Osteoblast (primary cell): ENCODE measurements around a stretch of chr7.

GRCh38 chr7:115094-115394 is 77.3 kb upstream of the FAM20C start:
- CAGE, long polyA plus RNA: no peak
- RRBS: no CpG with 5 or more reads among the region's 4 CpGs

DNA sequence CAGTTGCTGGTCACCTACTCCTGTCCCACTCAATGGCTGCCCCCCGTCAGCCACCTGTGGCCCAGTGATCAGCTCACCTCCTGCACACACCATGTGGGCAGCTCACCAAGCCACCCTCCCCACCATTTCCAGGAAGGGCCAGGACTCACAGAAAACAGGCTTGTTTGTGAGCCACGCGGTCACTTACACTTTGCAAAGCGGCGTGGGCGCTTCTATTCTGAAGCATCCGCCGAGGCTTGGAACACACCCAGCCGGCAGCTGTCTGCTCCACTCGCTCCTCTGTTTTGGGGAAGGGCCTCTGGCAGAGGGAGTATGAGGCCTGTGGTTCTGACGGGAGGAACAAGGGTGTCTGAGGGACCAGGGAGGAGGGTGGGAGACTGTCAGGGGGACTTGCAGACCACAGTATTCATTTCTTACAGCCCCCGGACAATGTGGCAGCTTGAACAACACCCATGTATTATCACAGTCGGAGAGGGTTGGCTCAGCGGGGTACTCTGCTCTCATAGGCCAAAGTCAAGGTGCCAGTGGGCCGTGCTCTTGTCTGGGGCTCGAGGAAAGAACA is 60.6 kb upstream of the FAM20C start:
- CAGE, long polyA plus RNA: no peak
- RRBS: no CpG with 5 or more reads among the region's 16 CpGs

- CAGE, long polyA plus RNA: no peak
- RRBS: no CpG with 5 or more reads among the region's 4 CpGs
Observed at GRCh38 chr7:155431-156058, 36.8 kb upstream of the FAM20C start.

- CAGE, long polyA plus RNA: no peak
- RRBS: no CpG with 5 or more reads among the region's 11 CpGs
Observed at GRCh38 chr7:188107-188407, 4.3 kb upstream of the FAM20C start.

- CAGE, long polyA plus RNA: no peak
- RRBS: 0% methylated on average over 5 of the region's 37 CpGs
Observed at GRCh38 chr7:193861-194944, 1.8 kb downstream of the FAM20C start.

GRCh38 chr7:195476-196025 is 3.2 kb downstream of the FAM20C start:
- CAGE, long polyA plus RNA: no peak
- RRBS: 43% methylated on average over 10 of the region's 35 CpGs

GRCh38 chr7:212969-213605 is 20.7 kb downstream of the FAM20C start:
- CAGE, long polyA plus RNA: no peak
- RRBS: no CpG with 5 or more reads among the region's 16 CpGs

DNA sequence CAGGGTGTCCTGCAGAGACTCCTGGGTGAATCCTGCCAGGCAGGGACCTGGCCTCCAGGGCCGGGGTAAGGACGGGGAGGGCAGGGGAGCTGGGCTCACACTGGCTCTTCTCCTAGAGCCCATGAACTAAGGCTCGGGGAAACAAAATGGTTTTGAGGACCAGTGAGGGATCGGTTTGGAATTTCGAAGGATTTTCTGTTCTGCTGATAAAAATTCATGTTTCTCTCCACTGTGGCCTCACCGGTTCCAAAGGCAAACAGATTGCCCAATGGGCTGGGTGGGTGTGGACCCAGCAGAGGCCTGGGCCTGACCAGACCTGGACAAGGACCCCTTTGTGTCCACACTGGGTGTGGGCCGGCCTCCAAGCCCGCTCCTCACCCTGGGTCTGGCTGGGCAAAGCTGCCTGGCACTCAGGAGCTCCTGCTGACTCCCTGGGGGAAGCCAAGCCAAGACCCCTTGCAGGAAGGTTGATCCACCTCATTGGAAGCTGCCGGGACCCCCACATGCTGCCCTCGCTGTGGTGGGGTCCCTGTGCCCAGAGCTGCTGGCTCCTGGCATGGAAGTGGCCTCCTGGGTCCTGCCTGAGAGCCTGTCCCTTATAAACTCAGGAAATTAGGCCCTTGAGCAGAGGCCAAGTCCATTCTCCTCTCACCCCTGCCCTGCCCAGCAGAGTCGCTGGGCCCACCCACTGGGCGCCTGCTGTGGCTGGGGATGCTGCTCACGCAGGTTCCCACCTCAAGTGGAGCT is 27.5 kb downstream of the FAM20C start:
- CAGE, long polyA plus RNA: no peak
- RRBS: no CpG with 5 or more reads among the region's 13 CpGs

DNA sequence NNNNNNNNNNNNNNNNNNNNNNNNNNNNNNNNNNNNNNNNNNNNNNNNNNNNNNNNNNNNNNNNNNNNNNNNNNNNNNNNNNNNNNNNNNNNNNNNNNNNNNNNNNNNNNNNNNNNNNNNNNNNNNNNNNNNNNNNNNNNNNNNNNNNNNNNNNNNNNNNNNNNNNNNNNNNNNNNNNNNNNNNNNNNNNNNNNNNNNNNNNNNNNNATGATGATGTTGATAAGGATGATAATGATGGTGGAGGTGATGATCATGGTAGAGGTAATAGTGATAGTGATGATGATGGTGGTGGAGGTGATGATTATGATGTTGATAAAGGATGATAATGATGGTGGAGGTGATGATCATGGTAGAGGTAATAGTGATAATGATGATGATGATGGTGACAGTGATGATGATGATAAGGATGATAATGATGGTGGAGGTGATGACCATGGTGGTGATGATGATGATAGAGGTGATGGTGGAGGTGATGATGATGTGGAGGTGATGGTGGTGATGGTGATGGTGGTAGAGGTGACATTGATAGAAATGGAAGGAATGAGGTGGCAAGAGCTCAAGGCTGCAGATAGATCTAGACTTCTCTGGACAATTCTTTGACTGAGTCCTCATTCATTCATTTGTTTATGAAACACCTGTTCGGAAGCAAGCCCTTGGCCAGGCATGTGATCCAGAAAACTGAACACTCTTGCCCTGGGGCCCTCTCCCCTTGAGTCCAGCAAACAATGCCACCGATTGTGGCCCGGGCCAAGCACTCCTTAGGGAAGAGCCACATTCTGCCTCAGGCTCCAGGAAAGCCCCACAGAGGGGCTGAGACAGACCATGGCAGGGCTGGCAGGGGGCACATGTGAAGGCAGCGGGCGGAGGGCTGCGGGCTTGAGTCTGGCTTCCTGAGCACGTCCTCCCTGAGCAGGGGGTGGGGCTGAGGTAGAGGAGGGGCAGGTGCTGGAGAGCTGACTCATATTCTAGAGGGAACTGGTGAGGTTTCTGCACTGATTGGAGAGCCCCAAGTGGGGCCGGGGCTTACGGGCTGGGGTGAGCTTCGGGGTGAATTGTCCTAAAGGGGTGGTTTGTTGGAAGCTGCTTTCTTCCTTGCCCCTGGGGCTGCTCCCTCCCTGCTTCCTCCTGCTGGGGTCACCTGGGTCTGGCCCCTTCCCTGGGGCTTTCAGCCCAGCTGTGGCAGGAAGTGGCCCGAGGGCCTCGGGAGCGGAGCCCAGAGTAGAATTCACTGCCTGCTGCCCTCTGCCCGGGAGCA is 48.1 kb downstream of the FAM20C start:
- CAGE, long polyA plus RNA: no peak
- RRBS: no CpG with 5 or more reads among the region's 14 CpGs

DNA sequence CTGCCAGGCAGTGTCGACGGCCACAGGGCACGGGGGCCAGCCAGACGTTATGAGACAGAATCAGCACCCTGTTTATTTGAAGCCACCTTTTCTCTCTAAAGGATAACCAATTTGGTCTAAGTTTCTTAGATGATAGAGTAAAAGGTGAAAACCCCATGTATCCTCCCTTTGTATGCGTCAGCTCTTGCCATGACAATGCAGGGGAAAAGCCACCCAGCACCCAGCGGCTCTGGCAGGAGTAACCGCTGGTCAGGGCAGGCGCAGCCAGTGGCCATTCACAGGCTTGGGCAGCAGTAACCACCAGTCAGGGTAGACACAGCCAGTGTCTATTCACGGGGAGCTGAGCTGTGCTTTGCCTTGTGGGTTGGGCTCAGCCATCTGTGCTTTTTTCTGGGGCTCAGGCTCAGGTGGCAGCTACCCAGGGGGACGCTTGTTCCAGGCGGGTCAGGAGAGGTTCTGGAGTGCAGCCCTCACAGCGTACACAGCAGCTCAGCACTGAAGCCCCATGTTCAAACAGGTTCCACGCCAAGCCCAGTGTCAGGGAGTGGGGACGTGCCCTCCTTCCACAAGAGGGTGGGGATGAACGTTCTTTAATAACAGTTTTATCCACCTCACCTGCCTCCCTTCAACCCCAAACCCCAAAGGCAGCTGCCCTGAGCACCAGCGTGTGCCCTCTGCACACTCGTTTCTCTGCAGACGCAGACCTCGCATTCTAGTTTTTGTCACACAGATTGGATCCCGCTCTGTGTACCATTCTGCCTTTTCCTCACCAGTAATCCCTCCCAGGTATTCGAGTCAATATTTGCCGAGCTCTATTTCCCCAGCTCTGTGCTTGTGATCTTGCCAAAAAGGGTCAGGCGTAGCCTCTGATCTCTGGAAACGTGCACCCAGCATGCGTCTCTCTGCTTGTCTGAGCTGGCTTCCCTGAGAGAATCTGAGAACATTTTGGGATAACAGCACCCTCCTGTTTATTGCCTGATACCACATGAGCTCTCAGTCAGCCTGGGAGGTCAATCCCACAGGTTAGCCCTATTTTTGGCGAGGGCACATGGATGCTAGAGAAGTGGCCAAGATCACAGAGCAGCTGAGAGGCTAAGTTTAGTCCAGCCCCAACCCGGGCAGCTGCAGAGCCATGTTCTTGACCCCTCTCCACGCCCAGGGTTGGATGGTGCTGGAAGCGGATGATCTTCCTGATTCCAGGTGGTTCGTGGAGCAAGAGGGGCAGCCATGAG is 28.7 kb downstream of the FOXL3 start:
- CAGE, long polyA plus RNA: no peak
- RRBS: no CpG with 5 or more reads among the region's 30 CpGs

GRCh38 chr7:329669-329973 is 39.7 kb downstream of the FOXL3 start:
- CAGE, long polyA plus RNA: no peak
- RRBS: no CpG with 5 or more reads among the region's 10 CpGs

DNA sequence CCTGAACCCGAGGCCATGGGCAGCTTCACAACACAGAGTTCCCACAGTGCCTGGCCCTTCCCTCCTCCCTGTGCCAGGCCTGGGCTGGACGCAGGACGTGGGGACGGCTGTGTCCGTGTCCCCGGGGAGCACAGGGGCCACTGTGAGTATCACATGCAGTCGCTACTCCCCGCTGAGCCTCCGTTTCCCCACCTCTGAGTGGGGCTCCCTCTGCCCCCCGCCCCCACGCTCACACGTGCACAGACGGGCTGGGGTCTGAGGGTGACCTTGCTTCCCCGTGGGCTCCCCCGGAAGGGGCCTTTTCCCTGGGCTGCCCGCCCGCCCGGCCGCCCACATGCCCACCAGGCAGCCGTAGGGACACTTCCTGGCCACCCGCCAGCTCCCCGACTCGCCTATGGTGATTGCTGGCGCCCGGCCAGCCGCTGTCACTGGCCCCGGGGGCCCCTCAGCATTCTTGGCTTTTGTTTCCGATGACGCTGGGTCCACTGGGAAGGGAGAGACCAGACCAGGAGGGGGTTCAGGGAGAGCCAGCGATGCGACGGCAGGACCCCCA is 64.2 kb downstream of the PDGFA start:
- CAGE, long polyA plus RNA: no peak
- RRBS: 3% methylated on average over 7 of the region's 32 CpGs

GRCh38 chr7:497400-498643 is 21.8 kb downstream of the PDGFA start:
- CAGE, long polyA plus RNA: no peak
- RRBS: no CpG with 5 or more reads among the region's 37 CpGs

- CAGE, long polyA plus RNA: no peak
- RRBS: 88% methylated on average over 10 of the region's 25 CpGs
Observed at GRCh38 chr7:500761-501398, 18.8 kb downstream of the PDGFA start.

GRCh38 chr7:516651-517072 is 3.0 kb downstream of the PDGFA start:
- CAGE, long polyA plus RNA: no peak
- RRBS: 2% methylated on average over 24 of the region's 35 CpGs

GRCh38 chr7:582964-583423 is 63.3 kb upstream of the PDGFA start:
- CAGE, long polyA plus RNA: no peak
- RRBS: 100% methylated on average over 4 of the region's 27 CpGs

DNA sequence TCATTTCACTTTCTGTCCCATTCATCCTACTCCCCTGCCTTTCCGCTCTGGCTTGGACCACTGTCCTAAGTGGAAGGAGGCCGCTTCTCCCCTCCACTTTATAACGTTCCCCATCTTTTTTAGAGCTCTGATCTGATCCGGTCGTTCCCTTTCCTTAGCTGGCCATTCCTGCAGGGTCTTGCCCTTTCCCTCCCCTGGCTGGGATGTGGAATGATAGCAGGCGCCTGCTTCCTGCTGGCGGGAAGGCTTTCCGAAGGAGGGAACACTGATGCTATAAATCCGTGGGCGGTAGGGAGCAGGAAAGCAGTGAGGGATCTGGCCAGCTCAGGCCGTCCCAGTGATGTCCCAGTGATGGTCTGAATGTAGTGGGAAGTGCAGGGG is 914 bp upstream of the PRKAR1B start:
- CAGE, long polyA plus RNA: no peak
- RRBS: no CpG with 5 or more reads among the region's 11 CpGs

DNA sequence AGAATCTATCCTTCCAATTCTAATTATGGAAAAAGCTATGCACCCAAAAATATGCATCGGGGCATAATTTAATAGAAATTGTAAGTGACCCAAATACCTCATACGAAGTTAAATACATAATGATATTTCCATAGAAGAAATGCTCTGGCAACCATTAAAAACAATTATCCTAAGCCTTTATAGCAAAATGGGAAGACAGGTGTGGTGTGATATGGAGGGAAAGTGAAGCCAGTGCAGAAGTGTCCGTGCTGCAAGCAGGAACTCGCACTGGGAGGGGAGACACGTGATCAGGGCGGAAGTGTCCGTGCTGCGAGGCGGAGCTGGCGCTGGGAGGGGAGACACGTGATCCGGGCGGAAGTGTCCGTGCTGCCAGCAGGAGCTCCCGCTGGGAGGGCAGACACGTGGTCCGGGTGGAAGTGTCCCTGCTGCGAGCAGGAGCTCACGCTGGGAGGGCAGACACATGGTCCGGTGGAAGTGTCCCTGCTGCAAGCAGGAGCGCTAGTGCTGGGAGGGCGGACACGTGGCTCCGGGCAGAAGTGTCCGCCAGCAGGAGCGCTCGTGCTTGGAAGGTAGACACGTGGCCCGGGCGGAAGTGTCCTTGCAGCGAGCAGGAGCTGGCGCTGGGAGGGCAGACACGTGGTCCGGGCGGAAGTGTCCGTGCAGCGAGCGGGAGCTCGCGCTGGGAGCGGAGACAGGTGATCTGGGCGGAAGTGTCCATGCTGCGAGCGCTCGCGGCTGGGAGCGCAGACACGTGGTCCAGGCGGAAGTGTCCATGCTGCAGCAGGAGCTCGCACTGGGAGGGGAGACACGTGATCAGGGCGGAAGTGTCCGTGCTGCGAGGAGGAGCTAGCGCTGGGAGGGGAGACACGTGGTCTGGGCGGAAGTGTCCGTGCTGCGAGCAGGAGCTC is 40.6 kb upstream of the PRKAR1B start:
- CAGE, long polyA plus RNA: no peak
- RRBS: 93% methylated on average over 14 of the region's 59 CpGs

GRCh38 chr7:871904-872531 is 4.3 kb upstream of the GET4 start:
- CAGE, long polyA plus RNA: no peak
- RRBS: 78% methylated on average over 2 of the region's 14 CpGs

DNA sequence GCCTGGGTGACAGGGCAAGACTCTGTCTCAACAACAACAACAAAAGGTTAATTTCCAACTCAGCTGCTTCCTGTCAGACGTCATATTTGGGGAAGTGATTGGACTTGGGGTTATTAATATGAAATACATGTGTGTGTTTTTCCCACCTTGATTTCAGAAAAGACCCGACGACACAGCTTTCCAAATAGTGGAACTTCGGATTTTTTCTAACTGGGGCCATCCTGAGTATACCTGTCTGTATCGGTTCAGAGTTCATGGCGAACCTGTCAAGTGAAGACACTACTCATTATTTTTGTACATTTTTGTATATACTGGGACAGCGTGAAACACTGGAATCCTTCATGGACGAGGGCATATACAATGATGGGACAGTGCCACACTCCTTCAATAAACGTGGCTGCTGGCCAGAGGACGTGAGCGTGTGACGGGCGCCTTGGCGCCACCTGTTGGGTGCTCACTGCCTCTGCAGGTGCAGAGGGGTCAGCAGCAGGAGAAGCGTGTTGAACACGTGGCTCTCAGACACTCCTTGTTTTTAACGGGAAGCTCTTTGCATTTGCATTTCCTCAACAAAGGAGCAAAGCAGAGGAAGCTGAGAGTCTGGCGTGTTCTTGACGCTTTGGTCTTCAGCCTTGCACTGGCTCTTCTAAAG is 3.2 kb upstream of the GET4 start:
- CAGE, long polyA plus RNA: no peak
- RRBS: no CpG with 5 or more reads among the region's 19 CpGs